NALM6 (cell line): Measurements from ENCODE around the gene EPDR1.

DNA sequence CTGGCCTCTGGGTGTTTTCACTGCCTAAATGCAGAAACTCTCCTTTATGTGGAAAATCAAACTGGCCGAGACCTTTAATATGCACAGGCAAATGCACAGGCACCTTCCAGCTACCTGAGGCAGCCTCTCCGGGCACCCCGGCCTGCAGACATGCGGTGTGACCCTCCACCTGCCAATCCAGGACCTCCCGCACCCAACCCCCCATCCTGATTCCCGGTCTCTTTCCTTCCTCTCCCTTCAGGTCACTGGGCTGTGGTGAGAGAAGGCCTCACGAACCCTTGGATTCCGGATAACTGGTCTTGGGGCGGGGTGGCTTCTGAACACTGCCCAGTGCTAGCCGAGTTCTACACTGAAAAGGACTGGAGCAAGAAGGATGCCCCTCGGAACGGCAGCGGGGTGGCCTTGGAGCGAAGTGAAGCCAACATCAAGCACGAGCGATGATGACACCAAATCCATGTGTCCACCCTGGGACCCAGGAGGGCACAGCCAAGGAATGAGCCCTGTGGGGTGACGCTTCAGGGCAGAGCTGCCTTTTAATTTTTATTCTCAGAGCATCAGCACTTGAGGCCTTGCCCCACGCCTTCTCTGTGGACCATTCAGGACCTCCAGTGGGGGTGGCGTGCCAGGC lies 68.2 kb downstream of the MATCAP2 start:
- PRO-cap = no peak

- PRO-cap = no peak
Observed at GRCh38 chr7:36890648-36891262, 166.5 kb upstream of the AOAH start.

GRCh38 chr7:36967298-36967867 lies 243.1 kb upstream of the AOAH start:
- PRO-cap = no peak

GRCh38 chr7:37052606-37053132 lies 328.4 kb upstream of the AOAH start:
- PRO-cap = no peak

- PRO-cap = no peak
Observed at GRCh38 chr7:37340930-37341316, 107.7 kb downstream of the ELMO1 start.

DNA sequence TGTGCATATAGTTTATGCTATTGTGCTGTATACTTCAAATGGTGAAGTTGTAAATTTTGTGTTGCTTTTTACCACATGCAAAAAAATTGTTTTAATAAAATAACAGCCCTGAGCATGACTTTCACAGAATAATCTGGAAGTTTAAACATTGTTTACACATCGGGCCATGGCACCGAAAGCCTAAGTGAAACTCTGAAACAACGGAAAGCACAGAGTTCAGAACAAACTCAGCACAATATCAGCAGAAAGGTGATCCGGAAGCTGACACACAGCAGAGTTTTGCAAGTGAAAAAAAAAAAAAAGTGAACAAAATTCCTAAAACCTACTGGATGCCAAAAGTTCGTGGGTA lies 39.8 kb downstream of the ELMO1 start:
- PRO-cap = no peak

DNA sequence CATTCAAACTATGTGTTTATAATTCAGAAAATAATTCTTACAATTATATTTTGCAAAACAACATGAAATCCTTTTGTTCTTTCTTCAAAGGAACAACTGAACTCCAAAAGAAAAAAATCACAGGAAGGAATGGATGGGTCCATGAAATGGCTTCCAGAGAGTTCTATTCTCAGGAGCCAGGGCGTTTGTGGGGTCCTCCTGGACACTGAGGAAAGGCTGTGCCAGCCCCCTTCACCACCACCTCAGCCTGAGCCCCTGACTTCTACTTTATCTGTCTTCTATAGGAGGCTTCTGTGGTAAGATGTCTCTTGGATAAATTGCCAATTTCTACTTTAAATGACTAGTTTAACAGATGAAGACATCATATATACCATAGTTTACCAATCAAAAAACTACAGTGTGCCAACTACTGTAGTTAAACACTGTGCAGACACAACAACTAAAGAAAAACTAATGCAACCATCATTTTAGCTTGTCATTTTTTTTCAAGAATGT lies 36.5 kb downstream of the ELMO1 start:
- PRO-cap = no peak

GRCh38 chr7:37440901-37441754 lies 7.5 kb downstream of the ELMO1 start:
- PRO-cap = no peak

DNA sequence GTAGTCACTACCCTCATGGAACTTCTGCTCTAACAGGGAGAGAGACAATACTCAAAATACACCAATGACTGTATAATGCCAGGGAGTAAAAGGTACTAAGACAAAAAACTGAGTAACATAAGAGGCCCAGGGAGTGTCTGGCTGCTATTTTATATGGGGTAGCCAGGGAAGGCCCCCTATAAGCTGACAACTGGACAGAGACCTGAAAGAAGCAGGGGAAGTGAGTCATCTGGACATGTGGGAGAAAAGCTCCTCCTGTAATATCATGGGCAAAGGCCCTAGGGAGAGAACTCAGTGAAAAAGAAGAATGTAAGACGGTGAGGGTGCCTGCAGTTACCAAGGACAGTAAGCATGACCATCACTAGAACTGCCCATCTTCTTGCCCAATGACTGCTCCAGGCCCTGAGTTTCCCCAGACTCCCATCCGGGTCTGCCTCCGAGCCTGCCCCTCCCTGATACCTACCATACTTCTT lies 2.4 kb downstream of the ELMO1 start:
- PRO-cap = no peak

DNA sequence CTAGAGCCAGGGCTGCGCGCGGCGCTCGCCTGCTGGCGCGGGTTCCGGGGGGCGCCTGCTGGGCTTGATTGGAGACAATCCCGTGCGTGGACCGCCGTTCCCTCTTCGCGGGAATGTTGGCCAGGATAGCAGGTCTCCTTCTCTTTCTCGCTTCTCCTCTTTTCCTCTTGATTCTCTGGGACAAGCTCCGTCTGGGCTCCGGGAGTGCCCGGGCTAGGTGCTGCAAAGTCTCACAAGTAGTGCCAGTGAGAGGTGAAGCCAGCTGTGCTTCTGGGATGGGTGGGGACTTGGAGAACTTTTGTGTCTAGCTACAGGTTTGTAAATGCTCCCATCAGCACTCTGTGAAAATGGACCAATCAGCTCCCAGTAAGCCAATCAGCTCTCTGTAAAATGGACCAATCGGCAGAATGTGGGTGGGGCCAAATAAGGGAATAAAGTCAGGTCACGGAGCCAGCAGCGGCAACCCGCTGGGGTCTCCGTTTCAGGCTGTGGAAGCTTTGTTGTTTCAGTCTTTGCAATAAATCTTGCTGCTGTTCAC lies 43.5 kb upstream of the ELMO1 start:
- PRO-cap = no peak

- PRO-cap = no peak
Observed at GRCh38 chr7:37513937-37514597, 65.4 kb upstream of the ELMO1 start.

GRCh38 chr7:37690151-37690530 lies 6.6 kb downstream of the GPR141 start:
- PRO-cap = no peak

DNA sequence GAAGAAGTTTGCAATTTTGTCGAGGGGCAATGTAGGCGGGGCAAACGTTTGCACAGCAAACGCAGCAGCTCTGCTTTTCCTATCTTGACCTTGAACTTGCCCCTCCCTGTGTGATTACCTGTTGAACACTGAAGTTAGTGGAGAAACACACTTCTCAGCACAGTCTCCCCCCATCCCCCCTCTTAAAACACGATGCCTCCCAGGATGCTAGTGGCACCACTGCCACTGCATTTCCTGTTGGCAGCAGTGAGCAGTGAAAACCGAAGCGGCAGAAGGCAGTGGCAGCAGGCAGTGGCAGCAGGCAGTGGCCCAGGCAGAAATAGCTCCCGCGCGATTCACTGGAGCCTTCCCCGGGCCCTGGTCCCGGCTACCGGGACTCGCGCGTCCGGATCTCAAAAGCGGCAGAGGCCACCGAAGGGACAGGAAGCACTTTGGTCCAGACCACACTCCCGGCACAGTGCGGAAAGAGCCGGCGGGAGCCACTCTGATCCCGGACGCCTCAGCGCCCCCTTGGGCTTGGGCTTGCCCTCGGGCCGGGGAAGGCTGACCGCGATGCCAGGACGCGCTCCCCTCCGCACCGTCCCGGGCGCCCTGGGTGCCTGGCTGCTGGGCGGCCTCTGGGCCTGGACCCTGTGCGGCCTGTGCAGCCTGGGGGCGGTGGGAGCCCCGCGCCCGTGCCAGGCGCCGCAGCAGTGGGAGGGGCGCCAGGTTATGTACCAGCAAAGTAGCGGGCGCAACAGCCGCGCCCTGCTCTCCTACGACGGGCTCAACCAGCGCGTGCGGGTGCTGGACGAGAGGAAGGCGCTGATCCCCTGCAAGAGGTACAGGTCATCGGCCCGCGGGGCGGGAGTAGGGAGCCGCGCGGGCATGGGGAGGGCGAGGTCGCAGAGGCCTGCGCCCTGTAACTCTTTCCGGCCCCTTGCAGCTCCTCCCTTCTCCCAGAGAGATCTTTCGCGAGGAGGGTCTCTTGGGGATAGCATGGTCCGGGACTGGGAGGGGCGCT lies at the start of gene EPDR1:
Gene EPDR1 (plus strand): TSS at position 253 of the 1,003 bp plus-strand sequence.
- PRO-cap = bidirectional peak, plus-strand start at position 278 of the sequence, minus-strand start at position 130 of the sequence; bidirectional peak, plus-strand start at position 722 of the sequence, minus-strand start at position 517 of the sequence; unidirectional peak, minus-strand start at position 948 of the sequence

- PRO-cap = unidirectional peak, minus-strand start at chr7:37921493; unidirectional peak, minus-strand start at chr7:37921542
Observed at GRCh38 chr7:37921391-37921820, 966 bp downstream of the EPDR1 start.

- PRO-cap = no peak
Observed at GRCh38 chr7:38232765-38233764, 55.0 kb downstream of the STARD3NL start.

DNA sequence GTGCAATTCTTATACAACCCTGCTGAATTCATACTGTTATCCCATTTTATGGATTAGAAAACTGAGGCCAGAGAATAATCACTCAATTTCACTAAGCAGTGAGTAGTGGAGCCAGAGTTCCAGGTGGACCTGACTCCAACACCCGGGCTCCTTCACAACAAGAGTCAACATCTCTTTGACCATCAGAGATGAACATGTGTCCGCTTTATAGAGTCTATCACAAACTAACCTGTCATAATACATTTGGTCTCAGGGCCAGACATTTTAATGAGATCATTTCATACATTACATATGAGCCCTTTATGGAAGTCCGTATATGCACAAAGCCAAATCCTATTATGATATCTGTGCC lies 74.8 kb downstream of the STARD3NL start:
- PRO-cap = no peak

DNA sequence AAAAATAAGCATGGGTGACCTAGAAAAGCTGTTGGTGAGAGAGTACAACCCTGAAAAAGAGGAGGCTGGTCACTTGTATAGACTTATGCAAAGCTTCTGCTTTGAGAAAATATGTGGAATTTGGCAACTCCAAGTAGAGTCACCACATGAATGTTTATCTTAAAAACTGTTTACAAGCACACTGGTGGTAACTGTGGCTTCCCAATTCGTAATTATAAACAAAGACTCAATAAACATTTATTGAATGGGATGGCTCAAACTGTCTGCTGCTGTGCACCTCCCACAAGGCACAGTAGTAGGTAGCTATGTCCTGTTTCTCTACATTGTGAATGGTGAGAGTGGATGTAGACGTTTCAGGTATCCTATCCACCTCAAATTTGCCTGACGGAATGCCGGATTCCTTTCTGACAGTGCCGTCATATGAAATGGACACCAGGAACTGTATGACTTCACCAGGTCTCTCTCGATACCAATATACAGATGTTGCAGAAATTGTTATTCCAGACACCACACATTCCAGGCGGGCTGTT lies 138.8 kb downstream of the STARD3NL start:
- PRO-cap = no peak

GRCh38 chr7:38714712-38714911 lies 83.4 kb upstream of the AMPH start:
- PRO-cap = no peak

GRCh38 chr7:38753116-38753601 lies 122.0 kb upstream of the AMPH start:
- PRO-cap = no peak

- PRO-cap = no peak
Observed at GRCh38 chr7:39458315-39458743, 107.9 kb upstream of the YAE1 start.